Pericardium fibroblast (primary cell): ENCODE measurements around the genes MAP7D3, MCF2, ATP11C, SPANXD and HSFX2.

DNA sequence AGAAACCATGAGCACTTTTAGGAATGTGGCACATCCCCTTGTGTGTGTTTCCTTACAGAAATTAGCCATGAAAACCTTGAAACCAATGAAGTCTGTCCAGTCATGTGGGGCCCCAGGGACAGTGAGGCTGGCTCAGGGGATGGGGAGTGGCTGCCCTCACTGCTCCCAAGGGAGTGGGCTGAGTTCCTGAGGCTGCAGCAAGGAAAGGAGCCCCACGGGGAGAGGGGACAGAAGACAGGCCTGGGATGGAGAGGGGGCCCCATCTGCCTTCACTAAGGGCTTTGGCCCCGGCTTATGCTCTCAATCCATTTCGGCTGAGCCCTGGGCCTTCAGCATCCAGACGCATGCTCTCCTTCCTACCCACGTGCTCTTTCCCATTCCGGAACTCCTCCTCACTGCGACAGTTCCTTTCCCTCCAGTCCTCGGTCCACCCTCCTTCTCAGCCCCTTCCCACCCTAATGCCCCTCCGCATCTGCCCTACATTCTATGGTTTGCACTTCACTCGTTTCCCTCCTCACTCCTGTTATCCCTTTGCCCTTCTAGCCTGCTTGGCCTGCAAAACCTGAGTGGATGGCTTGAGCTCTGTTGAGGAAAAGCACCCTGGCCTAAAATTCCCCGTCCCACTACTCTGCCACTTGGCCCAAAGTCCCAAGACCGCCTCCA, 15.5 kb downstream of the FHL1 start:
- RAMPAGE, long total RNA: no peak

DNA sequence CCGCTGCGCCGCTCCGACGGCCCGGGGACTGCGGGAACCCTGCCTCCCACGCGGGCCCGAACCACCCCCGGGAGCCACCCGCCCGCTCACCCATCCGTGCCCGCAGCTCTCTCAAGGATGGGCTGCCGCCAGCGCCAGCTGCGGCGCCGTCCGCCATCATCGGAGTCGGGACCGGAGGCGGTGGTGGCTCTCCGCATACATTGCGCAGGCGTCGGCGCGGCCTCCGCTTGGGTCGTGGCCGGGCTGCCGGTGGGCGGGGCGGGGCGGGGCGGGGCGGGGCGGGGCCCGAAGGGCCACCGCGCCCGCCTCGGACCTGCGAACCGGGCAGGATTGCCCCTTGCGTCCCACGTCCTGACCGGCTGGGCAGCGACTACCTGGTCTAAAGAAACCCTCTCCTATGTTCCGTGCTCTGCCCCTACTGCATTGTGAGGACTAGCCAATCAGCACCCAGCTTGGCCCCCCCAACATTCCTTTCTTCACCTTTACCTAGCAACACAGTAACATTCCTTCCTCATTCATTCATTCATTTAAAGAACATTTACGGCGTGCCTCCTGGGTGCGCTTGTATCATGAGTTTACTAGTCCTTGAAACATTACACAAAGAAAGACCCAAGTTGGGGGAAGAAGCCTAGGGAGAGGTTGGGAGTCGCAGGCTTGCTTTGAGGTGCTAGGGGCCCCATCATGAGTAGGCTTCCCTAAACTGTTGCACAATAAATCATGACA, at the start of gene MAP7D3:
Gene MAP7D3 (minus strand): TSS at position 202 of the 723 bp plus-strand sequence.
- RAMPAGE, long total RNA: start-site peak on the minus strand centred at position 187 of the sequence, 59 bp wide, 3,618 and 1,304 reads in 2 replicates

DNA sequence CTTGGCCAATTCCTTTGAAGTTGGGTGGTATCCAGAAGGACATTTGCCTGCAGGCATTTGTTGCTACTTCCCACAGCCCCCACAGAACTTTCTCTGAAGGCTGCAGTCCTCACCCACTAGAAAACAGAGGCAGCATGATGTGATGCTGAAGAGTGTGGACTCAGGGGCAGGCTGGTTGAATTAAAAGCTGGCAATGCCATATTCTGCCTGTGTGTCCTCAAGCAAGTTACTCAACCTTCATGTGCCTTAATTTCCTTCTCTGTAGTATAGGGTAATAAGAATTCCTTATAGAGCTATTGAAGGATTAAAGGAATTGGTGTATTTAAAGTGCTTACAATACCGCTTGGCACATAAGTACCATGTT, 87.5 kb downstream of the ADGRG4 start:
- RAMPAGE, long total RNA: no peak

DNA sequence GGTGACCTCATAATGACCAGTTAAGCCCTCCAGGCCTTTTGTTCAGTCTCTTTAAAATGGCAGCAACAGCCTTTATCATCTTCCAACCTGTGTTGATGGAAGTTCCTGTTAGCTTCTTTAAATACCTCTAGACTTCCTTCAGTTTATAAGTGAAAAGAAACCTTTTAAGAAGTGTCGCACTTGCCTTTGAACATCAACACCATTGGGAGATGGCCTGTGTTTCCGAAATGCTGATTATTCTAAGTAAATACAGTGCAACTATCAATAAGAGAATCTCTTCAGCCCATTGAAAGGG, 5.5 kb downstream of the CD40LG start:
- RAMPAGE, long total RNA: no peak

- RAMPAGE, long total RNA: no peak
Measured at GRCh38 chrX:139691999-139692474, 15.9 kb downstream of the MCF2 start.

DNA sequence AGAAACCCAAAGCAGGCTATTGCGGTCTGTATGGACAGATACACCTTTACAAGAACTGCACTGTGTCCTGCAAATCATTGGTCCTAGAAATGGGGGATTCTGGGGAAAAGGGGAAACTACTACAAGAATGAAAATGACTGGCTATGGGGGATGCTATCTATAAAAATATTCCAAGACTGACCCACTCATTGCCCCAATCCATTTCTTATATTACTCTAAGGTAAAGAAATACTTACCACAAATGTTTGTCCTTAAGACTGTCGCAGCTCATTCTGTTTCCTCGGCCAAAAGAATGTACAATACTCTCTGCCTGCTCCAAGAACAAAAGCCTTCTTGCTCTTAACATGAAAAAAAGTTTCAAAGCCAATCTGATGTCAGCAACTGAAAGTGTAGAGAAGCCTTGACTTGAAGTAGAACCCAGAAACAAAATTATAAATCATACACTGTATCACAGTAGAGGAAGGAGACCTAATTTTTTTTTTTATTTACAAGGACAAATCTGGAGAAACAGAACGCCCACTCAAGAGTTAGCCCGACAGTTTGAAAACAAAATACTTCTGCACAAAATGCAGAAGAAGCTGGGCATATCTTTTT, at the start of gene MCF2:
Gene MCF2 (minus strand): TSS at position 298 of the 594 bp plus-strand sequence.
- RAMPAGE, long total RNA: no peak

GRCh38 chrX:139932933-139933359, at the start of gene ATP11C:
Gene ATP11C, minus strand, starts transcription at chrX:139933053.
- RAMPAGE, long total RNA: no peak

DNA sequence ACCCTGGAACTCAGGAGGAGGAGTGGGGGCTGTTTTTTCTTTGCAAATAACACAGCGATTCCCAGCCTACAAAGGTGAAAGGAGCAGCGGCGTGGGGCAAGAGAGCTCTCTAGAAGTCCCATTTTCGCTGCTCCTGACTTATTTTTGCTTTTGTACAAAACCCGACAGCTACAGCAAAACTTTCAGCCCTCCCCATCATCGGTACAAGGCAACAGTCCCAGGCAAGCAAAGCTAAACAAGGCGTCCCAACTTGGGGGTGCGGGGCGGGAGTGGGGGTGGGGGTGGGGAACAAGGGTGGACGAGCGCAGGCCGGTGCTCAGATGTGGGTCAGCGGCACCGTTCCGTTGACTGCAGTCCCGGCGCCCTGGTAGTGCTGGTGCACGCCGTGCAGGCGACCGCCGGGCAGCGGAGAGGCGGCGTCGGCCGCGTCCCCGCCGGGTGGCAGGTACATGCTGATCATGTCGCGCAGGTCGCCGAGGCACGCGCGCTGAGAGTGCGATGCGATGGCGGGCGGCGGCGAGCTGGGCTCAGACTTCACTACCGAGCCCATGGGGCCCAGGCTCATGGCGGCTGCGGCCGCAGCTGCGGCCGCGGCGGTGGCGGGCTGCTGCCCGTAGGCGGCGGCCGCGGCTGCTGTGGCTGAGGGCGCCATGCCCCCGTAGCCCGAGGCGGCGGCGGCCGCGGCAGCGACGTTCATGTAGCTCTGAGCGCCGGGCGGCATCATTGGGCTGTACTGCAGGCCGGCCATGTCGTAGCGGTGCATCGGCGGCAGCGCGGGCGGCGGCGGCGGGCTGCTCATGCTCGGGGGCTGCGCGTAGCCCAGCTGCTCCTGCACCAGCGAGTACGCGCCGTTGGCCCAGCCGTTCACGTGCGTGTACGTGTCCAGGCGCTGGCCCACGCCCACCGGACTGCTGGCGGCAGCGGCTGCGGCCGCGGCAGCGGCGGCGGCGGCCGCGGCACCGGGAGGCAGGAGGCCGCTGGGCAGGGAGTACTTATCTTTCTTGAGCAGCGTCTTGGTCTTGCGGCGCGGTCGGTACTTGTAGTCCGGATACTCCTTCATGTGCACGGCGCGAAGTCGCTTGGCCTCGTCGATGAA, 1.1 kb downstream of the SOX3 start:
- RAMPAGE, long total RNA: no peak

DNA sequence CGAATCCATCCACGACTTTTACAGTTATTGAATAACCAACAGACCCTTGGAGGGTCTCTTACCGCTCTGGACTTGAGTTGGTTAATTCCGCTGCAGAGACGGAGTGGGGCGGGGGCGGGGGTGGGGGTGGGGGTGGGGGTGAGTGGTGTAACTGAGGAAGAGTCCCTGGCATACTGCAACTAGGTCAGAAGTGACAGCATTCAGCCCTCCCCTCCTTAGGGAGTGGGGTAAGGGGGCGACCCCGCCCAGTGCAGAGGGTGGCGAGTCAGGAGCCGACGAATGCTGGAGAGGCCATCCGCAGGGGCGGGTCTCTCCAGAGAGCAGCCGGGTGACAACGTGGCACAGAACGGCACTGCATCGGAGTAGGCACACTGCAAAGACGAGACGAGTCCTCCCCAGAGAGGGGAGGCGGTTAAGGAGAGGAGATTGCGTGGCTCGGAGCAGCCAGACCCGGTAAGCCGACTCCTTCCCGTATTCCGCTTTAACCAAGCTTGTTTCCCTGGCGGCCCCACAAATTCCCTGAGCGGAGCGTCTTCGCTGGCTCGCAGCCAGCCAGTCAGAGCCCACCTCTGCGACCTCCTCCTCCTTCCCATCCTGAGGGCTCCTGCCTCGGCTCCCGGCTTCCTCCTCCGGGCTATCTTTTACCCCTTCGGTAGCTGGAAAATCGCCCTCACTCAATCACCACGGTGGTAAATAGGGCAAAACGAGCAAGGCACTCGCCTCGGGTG, 238.0 kb upstream of the SPANXB1 start:
- RAMPAGE, long total RNA: start-site peak on the plus strand centred at position 267 of the sequence, 264 bp wide, 66 and 53 reads in 2 replicates

- RAMPAGE, long total RNA: no peak
Measured at GRCh38 chrX:141175682-141176579, 998 bp downstream of the LDOC1 start.

DNA sequence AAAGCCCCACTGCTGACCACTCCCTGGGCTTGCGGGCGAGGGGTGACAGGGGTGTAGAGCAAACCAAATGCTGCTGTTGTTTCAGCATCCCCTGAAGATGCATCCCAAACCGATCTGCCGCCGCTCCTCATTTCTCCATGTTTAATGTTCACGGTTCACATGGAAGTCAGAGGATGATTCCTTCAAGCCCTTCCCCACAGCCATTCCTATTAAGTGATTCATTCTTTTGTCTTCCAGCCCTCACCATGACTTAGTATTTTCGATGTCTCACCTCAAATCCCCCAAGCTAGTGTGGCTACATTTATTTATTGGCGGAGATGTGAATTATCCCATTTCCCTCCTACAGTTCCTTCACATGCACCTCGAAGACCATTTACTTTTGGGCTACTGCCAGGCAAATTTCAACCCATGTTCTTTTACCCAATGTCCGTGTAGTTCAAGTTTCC, at the start of gene SPANXD:
Gene SPANXD (minus strand): TSS at position 146 of the 446 bp plus-strand sequence.
- RAMPAGE, long total RNA: no peak

GRCh38 chrX:142490674-142490938, 285.5 kb upstream of the MAGEC2 start:
- RAMPAGE, long total RNA: no peak

DNA sequence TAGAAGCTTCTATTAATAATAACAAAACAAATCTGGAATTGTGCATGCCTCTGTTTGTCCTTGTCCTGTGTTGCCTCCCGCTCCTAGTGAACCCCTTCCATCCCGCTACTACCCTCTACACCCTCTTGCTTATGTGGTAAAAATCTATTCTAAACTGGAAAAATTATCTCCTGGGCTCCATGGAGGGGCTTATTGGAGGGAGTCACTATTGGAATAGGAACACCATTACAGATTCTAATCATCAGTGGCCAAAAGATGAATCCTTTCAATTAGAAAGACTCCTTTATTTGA, 34.8 kb upstream of the FMR1 start:
- RAMPAGE, long total RNA: no peak

GRCh38 chrX:149495167-149495548, 9.9 kb downstream of the IDS start:
- RAMPAGE, long total RNA: no peak

DNA sequence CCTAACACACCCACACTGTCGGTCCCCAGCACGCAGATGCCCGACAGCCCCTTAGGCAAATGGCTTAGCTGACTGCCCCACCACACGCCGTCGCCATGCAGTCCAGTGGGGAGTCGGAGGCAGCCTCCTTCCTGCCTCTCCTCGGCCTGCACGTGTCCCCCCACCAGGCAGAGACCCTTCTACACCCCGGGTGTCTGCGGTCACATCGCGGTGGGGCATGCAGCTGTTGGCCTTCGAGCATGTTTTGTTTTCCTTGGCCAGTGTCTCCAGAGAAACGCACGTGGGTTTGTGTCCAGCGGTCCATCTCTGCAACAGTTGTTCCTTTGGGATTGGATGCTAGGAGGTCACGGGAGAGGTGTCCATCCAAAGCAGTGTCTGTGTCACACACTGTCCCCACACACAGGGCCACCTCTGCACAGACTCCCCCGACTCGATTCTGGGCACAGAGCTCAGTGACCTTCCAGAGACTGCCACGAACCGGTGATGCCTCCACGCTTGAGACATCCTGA, at the start of gene HSFX2:
Gene HSFX2 (minus strand): TSS at position 123 of the 509 bp plus-strand sequence.
- RAMPAGE, long total RNA: no peak

DNA sequence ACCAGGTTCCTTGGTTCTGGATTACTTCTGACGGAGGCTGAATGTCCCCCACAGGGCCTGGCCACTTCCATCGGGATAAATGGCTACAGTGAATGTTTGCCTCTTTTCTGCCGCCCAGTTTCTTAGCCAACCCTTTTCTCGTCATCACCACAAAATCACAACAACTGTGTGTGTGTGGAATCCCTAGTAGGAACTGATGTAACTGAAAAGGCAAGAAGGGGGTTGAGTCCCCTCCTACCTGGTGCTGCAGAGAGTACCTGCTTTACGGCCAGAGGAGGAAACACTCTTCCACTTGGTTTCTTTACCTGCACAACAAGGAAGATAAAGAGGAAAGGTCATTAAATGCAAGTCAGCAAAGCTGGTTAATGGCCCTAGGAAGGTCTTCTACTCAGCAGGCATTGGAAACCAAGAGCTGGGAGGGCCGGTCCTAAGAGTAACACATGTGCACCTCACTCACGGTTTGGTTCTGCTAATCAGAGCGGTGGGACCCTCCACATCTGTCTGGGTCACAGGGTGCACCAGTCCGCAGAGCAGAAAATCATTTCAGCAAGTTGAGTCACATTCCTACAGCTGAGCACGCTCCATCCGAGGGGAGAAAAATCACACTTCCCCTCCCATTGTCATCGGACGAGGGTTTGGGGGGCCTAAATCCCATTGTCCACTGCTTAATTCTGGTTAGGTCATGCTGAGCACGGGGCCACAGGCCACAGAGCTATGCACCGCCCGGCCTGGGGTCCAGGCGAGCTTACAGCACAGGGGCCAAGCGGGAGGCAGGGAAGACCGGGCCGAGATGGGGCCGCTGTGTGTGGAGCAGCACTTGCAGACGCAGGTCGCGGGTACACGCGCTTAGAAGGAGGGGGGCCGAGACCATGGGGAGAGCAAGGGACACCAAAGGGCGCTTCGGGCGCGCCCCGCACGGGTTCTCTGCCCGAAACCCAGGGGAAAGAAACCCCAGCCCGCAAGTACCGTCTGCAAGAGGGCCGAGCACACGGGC, 818 bp downstream of the EOLA2 start:
- RAMPAGE, long total RNA: no peak

GRCh38 chrX:150084956-150085238, 146.6 kb upstream of the EOLA2 start:
- RAMPAGE, long total RNA: no peak

DNA sequence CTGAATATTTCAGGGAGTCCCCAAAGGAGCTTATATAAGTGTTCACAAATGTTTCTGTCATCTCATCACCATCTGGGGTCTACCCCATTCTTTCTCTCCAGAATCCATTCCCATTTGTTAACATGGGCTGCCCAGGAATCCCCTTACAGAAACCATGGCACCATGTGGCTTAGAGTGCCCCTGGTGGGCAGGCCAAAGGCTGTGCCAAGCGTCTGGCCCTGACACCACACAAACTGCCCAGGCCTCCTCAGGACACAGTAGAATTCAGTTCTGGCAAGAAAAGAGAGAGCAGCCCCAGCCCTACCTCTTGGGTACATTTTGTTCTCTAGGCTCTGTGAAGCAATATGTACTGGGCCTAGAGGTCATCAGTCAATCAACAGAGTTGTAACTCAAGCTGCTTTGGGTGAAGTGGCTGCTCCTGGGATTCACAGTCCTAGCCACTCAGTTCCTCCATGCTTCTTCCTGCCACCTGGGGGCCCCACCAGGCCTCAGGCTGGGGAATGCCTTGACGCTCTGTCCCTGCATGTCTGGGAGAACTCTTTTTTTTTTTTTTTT, 158.2 kb upstream of the MAMLD1 start:
- RAMPAGE, long total RNA: no peak

DNA sequence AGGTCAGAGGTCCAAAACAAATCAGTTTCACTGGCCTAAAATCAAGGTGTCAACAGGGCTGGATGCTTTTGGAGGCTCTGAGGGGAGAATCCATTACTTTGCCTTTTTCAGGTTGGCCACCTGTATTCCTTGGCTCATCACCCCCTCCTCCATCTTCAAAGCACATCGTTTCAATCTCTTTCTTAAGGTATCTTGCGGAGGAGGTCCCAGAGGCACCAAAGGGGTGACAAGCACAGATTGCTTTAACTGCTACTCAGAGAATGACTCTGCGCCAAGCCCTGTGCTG, 134.8 kb upstream of the MAMLD1 start:
- RAMPAGE, long total RNA: no peak

DNA sequence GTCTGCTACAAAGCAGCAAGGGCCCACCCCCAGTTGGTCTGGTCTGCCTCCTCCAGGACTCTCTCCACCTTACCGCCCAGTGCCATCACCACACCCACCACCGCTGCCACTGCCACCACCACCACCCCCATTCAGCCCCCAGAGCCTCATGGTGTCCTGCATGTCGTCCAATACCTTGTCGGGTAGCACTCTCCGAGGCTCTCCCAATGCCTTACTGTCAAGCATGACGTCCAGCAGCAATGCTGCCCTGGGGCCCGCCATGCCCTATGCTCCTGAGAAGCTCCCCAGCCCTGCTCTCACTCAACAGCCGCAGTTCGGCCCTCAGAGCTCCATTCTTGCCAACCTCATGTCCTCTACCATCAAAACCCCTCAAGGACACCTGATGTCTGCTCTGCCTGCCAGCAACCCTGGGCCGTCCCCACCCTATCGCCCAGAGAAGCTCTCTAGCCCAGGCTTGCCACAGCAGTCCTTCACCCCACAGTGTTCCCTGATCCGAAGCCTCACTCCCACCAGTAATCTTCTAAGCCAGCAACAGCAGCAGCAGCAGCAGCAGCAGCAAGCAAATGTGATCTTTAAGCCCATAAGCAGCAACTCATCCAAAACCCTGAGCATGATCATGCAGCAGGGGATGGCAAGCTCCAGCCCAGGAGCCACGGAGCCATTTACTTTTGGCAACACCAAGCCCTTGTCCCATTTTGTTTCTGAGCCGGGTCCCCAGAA, 97.7 kb upstream of the MTM1 start:
- RAMPAGE, long total RNA: no peak